Foreskin fibroblast (primary cell): ENCODE measurements around the genes KRTAP10-10, KRTAP10-12 and TSPEAR.

GRCh38 chr21:44300281-44301170, 673 bp downstream of the PFKL start:
- RRBS = 1% methylated on average over 31 of the region's 67 CpGs

GRCh38 chr21:44316012-44316608, 16.3 kb downstream of the PFKL start:
- RRBS = no CpG with 5 or more reads among the region's 33 CpGs

GRCh38 chr21:44325482-44326112, 13.6 kb downstream of the CFAP410 start:
- RRBS = no CpG with 5 or more reads among the region's 31 CpGs

GRCh38 chr21:44637062-44637407, at the start of gene KRTAP10-10:
TSS of gene KRTAP10-10 (plus strand) at chr21:44637356.
- RRBS = no CpG with 5 or more reads among the region's 7 CpGs

- RRBS = no CpG with 5 or more reads among the region's 6 CpGs
Measured at GRCh38 chr21:44654671-44655142, 248 bp upstream of the KRTAP12-4 start.

- RRBS = no CpG with 5 or more reads among the region's 9 CpGs
Measured at GRCh38 chr21:44696757-44697079, 254 bp upstream of the KRTAP10-12 start.

- RRBS = no CpG with 5 or more reads among the region's 11 CpGs
Measured at GRCh38 chr21:44697080-44697407, at the start of gene KRTAP10-12. TSS of gene KRTAP10-12 (plus strand) at chr21:44697172.

- RRBS = no CpG with 5 or more reads among the region's 22 CpGs
Measured at GRCh38 chr21:44709927-44710529, 1.3 kb downstream of the TSPEAR start.

DNA sequence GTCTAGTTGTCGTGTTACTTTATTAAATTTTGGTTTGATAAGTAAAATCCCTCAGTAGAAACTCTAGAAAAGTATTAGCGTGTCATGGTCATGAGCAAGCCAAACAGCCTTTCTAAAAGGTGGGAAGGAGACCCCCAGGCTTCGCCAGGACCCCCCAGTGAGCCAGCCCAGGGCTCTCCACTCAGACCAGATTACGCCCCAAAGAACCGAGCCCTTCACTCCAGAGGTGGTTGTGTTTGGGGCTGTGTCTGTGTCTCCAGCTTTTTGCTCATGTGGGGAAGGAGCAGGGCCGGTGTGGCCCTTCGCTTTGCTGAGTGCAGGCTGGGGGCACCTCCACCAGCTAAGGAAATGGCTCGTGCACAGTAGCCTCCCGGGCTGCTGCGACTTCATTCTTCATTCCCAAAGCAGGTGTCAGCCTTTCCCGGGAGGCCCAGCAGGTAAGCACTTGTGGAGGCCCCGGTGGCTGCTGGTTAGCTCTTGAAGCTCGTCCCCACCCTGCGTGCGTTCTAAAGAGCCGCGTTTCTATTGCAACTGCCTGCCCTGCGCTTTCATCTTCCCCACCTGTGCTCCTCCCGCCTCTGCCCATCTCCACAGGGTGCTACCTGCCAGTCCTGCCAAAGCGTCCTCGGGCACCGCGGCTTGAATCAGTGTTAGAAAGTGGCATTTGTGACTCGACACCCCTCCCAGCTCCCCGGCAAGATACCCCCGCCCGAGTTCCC, 514 bp downstream of the TSPEAR start:
- RRBS = 4% methylated on average over 7 of the region's 27 CpGs

GRCh38 chr21:44711418-44712156, at the start of gene TSPEAR:
TSS of gene TSPEAR (minus strand) at chr21:44711572.
- RRBS = 3% methylated on average over 3 of the region's 34 CpGs

DNA sequence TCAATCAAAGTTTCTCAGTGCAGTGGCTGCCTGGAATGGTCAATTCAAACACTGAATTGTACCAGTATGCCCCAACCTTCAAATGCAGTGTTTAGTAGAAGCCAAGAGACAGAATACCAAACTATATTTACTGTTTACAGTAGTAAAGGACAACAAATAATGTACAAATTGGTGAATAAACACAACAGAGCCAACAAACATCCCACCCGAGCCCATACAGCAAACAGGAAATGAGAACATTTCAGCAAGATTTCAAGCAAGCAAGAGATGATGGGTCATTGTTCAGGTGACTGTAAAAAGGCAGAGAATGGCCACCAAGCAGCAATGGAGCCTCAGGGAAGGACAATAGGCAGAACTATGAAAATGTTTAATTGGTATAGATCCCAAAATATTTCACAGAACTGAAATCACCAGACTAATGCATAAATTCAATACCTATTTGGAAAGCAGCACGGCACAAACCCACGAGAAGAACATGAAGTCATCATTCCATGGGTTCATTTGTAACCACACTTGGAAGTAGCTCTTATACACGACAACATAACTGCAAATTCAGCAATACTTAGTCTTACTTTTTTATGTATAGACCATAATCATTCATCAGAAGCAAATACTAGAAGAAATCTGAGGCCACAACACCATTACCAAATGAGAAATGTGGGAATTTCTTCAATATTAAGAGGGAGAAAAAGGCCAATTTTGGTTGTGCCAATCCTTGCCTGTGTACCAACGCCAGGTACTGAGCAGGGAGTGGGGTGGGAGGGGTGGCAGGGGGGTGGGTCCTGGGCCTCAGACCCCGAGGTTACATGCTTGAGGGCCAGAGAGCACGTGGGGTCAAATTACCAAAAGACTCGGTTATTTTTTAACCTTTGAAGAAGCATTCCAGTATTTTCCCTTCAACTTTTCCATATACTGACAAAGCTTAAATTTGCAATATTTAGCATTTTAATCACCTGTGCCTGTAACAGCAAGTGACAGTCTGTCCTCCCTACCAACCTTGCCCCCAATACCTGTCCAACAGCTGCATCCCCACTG, 4.2 kb upstream of the UBE2G2 start:
- RRBS = no CpG with 5 or more reads among the region's 8 CpGs

DNA sequence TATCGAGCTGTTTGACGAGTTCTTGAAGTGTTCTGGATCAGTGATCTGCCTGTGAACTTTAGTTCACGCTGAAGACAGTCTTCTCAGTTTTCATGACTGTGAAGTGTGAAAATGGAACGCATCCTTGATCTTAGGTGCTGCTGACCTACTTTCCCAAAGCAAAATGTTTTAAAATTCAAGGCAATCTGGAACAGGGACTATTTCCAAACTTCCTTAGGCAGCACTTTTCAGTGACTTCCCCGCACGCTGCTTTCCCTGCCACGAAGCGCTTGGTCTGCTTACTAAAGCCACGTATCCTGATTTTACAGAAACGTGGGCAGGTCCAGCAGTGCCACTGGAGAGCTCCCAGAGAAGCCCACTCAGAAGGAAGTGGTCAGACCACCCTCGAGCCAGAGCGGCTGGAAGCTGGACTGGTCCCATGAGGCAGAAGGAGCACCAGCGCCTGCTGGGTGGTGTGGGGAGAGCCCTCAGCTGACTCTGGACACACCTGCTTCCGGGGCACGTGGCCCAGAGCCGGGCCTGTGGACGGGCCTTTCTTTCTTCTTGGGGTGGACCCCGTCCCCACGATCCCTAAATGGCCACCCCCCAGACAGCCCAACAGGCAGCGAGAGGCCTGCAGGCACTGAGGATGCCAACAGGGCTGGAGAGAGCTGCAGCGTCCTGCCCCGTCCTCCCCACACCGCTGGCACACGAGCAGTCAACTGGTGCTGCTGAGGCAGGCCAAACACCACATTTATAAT, 23.2 kb downstream of the PTTG1IP start:
- RRBS = no CpG with 5 or more reads among the region's 24 CpGs

- RRBS = no CpG with 5 or more reads among the region's 22 CpGs
Measured at GRCh38 chr21:44860953-44861595, 12.4 kb downstream of the PTTG1IP start.

- RRBS = no CpG with 5 or more reads among the region's 9 CpGs
Measured at GRCh38 chr21:44865289-44865682, 8.2 kb downstream of the PTTG1IP start.

DNA sequence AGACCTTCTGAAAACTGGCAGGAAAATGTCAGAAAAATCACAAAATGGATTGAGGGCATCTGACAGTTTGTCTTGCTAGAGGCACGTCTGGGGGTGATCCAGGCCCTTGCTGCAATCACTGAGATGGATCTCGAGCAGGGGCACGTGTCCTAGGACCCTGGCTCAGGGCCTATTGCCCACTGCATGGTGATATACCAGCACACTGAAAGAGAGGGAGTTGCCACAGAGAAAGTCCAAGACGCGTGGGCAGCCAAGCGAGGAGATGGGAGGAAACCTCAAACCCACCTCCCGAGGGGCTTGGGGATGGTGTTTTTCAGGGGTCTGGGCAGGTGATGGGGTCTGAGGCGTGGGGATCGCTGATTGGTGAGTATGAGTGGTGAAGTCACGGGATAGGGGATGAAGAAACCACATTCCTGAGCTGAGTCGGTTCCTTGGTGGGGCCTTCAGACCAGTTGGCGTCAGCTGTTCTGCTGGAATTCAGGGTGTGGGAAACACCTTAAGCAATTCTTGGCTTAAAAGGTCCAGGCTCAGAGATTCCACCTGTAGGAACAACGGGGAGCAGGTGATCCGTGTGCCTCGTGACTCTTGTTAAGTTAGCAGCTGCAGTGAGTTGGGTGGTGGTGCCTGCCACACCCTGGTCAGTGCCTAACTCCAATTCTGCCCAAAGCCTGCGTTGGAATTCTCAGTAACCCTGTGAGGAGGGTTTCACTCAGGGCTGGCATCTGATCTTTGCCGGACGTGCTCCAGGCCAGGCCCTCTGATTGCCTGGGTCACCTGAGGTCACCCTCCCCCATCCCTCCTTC, 8.8 kb upstream of the PTTG1IP start:
- RRBS = no CpG with 5 or more reads among the region's 18 CpGs

DNA sequence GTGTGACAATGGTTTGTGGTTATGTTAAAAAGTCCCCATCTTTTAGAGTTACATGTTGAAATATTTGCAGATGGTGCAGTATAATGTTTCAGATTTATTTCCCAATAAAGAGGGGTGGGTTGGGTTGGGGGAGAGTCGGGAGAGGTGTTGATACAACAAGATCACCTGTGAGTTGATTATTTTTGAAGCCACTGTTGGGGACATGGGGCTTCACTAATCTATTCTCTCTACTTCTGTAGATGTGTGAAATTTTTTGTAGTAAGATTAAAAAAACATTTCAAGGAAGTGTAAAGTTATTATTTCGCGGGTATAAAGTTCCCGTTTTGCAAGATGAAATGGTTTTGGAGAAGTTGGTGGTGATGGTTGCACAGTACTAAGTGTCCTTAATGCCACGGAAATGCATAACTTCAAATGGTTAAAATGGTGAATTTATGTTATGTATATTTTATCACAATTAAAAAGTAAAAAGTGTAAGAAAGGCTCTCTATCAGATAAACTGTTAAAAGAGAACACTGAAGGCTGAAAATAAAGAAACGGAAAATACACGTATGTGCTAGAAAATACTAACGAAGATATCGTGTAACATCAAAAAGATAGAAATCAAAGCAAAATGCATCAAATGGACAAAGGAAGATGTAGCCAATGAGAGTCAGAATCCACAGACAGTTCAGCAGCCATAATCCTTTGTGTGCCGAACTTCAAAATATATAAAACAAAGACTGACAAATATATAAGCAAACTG, 2.8 kb upstream of the ITGB2 start:
- RRBS = no CpG with 5 or more reads among the region's 10 CpGs

GRCh38 chr21:44938853-44939404, 900 bp upstream of the SLX9 start:
- RRBS = no CpG with 5 or more reads among the region's 13 CpGs

- RRBS = no CpG with 5 or more reads among the region's 12 CpGs
Measured at GRCh38 chr21:44962145-44963057, 22.6 kb downstream of the SLX9 start.

- RRBS = no CpG with 5 or more reads among the region's 25 CpGs
Measured at GRCh38 chr21:45051041-45052019, 23.1 kb upstream of the ADARB1 start.

- RRBS = no CpG with 5 or more reads among the region's 16 CpGs
Measured at GRCh38 chr21:45055816-45056279, 18.5 kb upstream of the ADARB1 start.